NCI-H460 (cell line): Measurements from ENCODE around the gene LMNB1.

RAMPAGE:
- cytosol, long total RNA = no peak
- long total RNA = no peak
- nucleus, long total RNA = no peak
These were observed 181.5 kb downstream of the SNCAIP start for GRCh38 chr5:122493569-122493816.

RAMPAGE:
- cytosol, long total RNA = no peak
- long total RNA = no peak
- nucleus, long total RNA = no peak
These were observed 58.4 kb downstream of the PPIC start for GRCh38 chr5:122978131-122978583.

DNA sequence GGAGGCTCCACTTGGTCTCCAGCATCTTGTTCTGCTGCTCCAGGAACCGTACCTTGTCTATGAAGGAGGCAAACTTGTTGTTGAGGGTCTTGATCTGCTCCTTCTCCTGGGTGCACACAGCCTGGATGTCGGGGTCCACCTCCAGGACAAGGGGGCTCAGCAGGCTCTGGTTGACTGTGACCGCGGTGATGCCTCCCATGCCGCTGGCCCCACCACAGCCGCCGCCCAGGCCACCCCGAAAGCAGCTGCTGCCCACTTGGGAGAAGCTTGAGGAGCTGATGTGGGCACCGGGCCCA lies 21.3 kb downstream of the CEP120 start:
RAMPAGE:
- cytosol, long total RNA = no peak
- long total RNA = no peak
- nucleus, long total RNA = no peak

RAMPAGE:
- cytosol, long total RNA = no peak
- long total RNA = no peak
- nucleus, long total RNA = no peak
These were observed 6.4 kb upstream of the CEP120 start for GRCh38 chr5:123429510-123430012.

RAMPAGE:
- cytosol, long total RNA = no peak
- long total RNA = no peak
- nucleus, long total RNA = no peak
These were observed 15.7 kb upstream of the CEP120 start for GRCh38 chr5:123438802-123439420.

RAMPAGE:
- cytosol, long total RNA = no peak
- long total RNA = no peak
- nucleus, long total RNA = no peak
These were observed 316.4 kb downstream of the ZNF608 start for GRCh38 chr5:124430059-124430516.

DNA sequence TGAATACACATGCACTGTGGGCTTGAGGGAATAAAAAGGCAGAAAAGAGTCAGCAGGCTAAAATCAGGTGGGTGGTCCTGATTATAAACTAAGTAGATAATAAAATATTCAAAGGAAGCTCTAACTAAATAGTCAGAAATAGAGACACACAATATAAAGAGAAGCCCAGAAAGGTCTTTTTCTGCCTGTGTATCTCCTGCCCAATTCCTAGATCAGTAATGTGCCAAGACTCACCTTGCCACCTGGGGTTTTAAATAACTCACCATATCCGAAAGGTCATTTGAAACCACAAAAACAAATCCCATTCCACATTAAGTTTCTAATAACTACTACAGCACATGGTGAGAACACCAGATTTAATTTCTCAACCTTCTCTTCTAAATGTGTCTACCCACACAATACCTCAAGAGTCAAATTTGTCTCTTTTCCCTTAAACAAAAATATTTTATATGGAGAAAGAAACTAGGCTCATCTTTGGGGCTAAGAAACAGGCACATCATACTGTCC lies 75.3 kb downstream of the ZNF608 start:
RAMPAGE:
- cytosol, long total RNA = no peak
- long total RNA = no peak
- nucleus, long total RNA = no peak

DNA sequence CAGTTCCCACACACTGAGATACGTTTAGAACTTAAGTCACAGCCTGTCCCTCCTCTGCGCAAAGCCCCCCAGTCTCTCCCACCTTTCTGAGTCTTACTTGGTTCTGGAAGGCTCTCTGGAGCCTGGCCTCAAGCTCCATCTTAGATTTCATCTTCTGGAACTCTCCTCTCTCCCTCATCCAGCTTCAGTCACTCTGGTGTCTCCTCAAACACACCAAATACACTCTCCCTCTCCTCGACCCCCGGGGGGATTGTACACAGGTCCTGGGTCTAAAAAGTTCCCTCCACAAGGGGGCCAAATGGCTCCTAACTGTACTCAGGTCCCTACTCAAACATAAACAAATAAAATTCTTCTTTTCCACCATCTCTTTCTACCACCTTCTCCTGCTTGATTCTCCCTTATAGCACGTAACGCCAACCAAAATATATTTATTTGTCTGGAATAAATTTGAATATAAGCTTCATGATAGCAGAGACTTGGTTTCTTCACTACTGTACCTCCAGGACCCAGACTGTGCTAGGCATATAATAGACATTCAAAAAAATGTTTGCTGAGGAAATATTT lies 21.5 kb downstream of the ZNF608 start:
RAMPAGE:
- cytosol, long total RNA = no peak
- long total RNA = no peak
- nucleus, long total RNA = no peak

DNA sequence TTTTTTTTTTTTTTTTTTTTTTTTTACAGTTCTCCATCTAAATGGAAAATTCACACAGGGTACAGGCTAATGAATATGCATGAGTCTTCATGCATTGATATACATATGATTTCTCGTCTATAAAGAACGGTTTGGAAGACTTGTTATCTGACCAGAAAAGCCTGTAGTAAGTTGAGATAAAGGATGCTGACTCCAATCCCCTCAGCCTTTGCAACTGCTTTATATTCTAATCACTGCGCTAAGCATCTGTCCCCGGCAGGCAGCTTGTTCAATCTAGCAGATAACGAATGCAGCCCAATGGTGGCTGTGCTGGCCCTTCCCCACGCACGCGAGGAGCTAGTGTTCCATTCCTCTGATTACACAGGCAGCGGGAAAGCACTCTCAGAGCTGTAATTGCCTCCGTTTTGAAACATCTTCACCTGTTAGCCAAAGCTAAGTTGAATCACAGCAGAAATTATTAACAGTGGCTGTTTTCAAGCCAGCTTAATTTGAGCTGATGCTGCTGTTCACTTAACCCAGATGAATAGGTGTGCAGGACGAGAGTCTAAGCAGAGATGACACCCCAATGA lies 453.9 kb upstream of the ZNF608 start:
RAMPAGE:
- cytosol, long total RNA = no peak
- long total RNA = no peak
- nucleus, long total RNA = no peak

DNA sequence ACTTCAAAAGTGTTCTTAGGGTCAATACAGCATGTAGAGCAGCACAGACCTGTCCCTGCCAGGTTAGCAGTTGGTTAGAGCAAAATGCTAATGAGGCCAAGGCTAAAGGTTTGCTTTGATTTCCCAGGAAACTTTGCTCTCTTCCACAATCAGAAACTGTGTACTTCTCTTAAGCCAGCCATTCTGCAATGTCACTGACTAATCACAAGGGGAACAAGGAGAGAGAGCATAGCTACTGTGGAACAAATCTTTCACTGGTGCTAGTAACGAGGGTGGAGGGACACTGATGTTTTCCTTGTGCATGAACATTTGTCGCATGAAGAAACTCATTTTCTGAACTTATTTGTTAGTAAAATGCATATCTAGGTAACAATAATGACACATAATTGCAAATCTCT lies 53.0 kb upstream of the GRAMD2B start:
RAMPAGE:
- cytosol, long total RNA = no peak
- long total RNA = no peak
- nucleus, long total RNA = no peak

GRCh38 chr5:126404303-126404736 lies 18.9 kb upstream of the GRAMD2B start:
RAMPAGE:
- cytosol, long total RNA = no peak
- long total RNA = no peak
- nucleus, long total RNA = no peak

DNA sequence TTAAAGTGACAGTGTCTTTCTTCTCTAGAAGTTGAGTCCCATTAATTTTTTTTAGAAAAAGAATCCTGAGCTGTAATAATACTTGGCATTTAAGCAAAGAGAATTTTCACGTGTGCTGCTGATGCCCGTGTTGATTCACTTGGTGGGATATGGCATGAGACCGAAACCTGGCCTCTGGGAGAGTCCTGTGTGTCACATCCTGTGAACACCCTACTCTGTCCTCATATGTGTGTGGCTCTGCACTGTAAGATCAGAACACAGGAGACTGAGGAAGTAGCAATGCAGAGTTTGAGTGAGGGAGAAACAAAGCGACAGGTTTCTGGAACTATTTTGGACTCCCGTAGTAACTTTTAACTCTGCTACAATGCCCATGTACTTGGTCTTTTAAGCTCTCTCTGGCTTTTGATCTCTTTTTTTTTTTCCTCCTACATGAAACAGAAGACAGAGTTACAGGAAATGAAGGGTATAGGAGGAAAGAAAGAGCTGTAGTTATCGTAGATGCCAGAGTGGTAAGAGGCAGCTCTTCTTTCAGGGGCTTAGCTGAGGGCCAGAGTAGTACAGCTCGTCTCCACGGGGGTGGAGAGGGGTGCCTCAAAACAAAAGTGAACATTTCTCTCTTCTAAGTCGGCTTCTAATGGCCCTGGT lies 26.6 kb downstream of the GRAMD2B start:
RAMPAGE:
- cytosol, long total RNA = no peak
- long total RNA = no peak
- nucleus, long total RNA = no peak

DNA sequence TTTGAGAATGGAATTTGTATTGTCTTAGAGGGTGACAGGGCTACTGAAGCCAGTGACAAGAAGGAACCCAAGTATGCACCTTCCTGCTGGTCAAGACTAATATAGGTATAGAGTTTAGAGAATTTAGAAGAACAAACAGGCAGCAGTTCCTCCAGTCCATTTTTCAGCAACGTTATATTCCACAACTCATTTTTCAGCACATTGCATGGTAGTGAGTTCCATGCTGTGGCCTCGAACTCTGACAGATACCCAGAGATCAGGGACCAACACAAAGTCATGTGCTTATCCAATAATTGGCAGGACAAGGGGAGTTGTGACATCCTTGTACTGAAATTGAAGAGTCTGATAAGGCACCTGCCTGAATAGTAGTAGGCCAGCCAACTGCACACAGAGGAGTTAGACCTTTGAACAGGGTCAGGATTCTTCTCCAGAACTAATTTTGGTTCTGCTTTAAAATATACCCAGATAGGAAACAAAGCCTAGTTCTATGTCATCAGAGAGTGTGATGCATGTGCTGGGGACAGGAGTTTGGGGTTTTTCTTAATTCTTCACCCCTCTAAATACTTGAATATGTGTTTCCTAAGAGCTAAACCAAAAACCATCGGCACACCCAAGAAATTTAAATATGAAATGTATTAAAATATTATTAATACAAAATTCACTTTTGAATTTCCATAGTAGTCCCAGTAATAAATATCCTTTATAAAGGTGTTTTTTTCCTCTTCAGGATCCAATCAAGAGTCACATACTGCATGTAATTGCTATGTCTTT lies 46.8 kb downstream of the GRAMD2B start:
RAMPAGE:
- cytosol, long total RNA = no peak
- long total RNA = no peak
- nucleus, long total RNA = no peak

DNA sequence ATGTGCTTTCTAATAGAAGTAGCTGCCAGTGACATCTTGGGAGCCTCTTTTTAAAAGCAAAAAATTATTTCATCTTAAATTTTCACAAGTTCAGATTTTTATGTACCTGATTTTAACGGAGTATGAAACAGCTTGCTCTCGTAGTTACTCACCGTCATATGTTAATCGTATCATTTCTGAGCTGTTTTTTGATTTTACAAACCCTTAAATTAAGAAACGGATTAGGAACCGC lies 877 bp upstream of the LMNB1 start:
RAMPAGE:
- cytosol, long total RNA = no peak
- long total RNA = no peak
- nucleus, long total RNA = no peak

DNA sequence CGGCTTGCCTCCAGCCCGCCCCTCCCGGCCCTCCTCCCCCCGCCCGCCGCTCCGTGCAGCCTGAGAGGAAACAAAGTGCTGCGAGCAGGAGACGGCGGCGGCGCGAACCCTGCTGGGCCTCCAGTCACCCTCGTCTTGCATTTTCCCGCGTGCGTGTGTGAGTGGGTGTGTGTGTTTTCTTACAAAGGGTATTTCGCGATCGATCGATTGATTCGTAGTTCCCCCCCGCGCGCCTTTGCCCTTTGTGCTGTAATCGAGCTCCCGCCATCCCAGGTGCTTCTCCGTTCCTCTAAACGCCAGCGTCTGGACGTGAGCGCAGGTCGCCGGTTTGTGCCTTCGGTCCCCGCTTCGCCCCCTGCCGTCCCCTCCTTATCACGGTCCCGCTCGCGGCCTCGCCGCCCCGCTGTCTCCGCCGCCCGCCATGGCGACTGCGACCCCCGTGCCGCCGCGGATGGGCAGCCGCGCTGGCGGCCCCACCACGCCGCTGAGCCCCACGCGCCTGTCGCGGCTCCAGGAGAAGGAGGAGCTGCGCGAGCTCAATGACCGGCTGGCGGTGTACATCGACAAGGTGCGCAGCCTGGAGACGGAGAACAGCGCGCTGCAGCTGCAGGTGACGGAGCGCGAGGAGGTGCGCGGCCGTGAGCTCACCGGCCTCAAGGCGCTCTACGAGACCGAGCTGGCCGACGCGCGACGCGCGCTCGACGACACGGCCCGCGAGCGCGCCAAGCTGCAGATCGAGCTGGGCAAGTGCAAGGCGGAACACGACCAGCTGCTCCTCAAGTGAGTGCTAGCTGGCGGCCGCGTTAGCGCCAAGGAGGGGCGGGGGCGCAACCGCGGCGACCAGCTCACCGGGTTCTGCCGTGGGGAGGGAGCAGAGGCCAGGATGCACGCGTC lies at the start of gene LMNB1:
TSS of gene LMNB1 (plus strand) at position 49 of the 894 bp plus-strand sequence.
RAMPAGE:
- cytosol, long total RNA = start-site peak on the plus strand centred at position 70 of the sequence, 44 bp wide, 354 and 52 reads in 2 replicates
- long total RNA = no peak
- nucleus, long total RNA = start-site peak on the plus strand centred at position 62 of the sequence, 53 bp wide, 123 and 350 reads in 2 replicates

RAMPAGE:
- cytosol, long total RNA = no peak
- long total RNA = no peak
- nucleus, long total RNA = no peak
These were observed 43.8 kb downstream of the LMNB1 start for GRCh38 chr5:126820711-126821252.

DNA sequence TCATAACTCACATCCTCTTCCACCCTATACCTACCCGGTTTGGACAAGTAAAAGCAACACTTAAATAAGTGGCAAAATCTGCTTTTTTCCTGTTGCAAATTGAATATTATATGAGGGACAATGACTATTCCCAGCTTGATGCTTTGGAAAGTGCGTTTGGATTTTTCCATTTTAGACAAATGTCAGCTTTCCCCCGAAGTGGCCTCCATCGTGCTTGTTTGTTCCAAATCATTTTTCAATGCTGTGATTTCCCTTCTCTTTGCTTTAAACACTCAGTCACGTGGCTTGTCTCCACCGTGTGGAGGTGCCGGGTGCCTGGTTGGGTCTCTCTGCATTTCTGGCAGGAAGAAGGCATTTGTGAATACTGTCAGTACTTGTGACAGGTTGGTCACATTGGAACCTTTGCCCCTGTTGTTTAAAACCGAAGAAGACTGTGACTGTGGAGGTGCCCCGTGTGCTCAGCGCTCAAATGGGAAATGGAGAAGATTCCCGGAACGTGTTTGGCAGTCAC lies 74.4 kb downstream of the LMNB1 start:
RAMPAGE:
- cytosol, long total RNA = no peak
- long total RNA = no peak
- nucleus, long total RNA = no peak

DNA sequence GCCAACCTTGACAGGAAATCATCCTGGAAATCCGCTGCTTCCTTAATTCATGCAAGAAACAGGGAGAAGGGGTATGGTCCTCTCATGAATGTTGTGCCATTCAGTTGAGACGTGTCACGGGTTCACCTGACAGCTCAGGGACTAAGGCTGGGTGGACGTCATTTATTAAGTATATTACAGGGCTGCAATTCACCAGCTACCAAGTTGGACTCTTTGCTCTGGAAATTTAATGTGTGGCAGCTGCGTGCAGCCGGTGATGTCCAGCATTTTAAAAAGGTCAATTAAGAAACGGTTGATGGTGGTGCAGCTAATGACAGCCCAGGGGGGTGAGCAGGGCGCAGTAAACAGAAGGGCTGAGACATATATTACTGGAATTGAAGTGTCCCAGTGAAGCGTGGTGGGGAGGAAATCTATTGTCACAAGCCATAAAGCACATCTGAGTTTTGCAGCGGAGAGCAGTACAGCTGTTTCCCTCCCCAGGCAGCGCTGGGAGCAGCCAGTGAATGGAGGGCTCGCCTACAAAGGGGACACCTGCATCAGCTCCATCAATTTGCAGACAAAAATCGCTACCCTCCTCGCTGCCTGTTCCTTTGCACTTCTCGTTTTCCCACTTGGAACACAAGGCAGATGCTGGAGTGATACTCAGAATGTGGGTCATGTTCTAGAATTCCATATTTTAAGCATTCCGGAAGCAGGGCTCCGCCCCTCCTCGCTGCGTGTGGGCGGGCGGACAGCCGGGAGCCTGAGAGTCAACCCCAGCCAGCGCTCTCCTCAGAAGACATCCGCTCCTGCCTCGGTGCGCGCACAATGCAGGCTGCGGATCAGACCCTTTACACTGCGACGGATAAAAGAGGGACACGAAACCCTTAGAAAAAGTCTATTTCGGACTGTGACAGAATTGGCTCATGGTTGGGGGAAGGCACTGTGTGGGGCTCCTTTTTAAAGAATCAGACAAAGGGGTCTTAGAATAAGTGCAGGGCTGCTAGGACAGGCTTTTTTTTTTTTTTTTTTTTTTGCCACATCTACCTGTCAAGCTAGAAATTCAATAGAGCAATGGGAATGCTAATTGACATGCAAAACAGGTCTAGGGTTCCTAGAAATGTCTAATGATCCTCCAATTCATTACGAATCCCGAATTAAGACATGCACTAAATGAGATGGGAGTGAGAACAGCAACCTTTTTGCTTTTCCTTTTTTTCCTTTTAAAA lies 92.1 kb downstream of the LMNB1 start:
RAMPAGE:
- cytosol, long total RNA = no peak
- long total RNA = no peak
- nucleus, long total RNA = no peak

DNA sequence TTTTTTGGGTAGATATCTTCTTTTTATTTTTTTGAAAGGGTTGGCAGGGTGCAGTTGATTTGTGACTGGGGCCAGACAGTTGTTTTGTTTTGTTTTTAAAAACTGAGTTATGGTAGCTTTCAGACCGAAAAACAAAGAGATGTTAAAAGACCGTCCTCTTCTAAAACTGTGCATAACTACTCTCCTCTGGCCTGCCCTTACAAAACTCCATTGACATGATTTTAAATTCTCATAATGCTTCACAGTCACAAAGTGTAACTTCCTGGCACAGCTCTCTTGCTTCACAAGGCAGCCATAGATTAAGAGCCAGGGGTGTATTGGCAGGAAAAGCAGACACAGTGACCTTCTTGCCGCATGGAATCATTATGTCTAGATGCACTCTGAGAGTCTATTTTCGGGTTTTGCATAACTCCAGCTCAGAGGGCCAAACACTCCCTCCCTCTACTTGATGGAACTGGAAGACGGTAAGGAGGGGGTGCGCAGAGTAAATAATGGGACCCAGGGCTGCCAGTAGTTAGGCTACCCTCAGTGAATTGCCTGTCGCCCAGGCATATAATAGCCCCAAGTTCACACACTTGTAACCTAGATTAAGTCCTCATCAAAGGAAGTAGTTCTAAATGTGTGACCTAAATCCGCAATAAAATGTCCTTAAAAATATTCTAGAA lies 110.1 kb downstream of the MARCHF3 start:
RAMPAGE:
- cytosol, long total RNA = no peak
- long total RNA = no peak
- nucleus, long total RNA = no peak

DNA sequence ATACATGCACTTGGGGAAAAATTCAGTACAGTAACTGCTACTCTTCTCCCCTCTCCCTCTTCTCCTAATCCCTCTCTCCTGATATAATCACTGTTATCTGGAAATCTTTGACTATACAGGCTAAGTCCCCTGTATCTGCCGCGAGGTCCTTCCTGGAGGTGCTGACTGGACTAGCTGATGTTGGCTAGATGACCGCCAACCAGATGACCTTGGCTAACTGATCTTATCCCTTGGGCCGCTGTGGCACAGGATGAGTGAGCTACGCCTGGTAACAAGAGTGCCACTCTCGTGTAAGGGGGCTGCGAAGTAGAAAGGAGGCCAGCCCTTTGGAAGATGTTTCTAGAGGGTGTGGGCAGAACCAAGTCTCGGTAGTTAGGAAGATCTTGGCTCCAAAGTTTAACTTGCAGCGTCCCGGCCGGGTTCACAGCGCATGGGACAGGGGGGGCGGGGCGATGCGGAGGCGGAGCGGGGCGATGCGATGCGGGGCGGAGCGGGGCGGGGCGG lies 318 bp upstream of the PRRC1 start:
RAMPAGE:
- cytosol, long total RNA = no peak
- long total RNA = no peak
- nucleus, long total RNA = no peak